Bile duct (tissue), 1 donor: ENCODE results near the genes REPS1 and CITED2.

GRCh38 chr6:138404617-138405377 is 774 bp downstream of the HEBP2 start:
- PRO-cap: bidirectional peak, plus-strand start at chr6:138404846, minus-strand start at chr6:138404834; unidirectional peak, minus-strand start at chr6:138405086

- PRO-cap: no peak
These were observed 2.0 kb downstream of the NHSL1 start for GRCh38 chr6:138497260-138497729.

DNA sequence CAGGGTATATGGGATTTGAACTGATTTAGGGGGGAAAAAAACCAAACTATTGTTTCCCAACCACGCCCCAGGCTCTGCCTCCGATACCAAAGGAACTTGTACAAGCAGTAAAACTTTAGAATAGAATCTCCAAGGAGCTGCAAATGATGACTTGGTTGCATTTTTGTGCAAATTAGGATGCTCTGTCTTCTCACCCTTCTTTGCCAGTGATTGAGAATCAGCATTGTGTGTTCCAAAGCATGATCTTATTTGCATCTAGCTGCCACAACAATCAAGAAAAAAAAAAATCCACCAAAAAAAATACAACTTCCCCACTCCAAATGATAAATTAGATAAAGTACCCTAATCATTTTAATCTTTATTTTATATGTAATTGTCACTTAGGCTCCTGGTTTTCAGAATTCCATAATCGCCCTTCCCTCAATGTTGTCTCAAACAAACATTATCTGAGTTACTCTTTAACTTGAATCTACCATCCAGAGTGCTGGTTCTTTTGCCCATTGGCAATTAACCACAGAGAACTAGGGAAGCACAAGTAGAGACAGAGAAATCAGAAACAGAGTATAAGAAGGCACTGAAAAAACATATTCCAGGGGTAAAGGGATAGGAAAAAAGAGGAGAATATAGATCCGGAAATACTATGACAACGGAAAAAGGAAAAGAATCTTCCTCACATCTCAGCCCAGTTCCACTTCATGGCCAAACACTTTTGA is 669 bp upstream of the NHSL1 start:
- PRO-cap: no peak

- PRO-cap: no peak
These were observed 71.3 kb upstream of the NHSL1 start for GRCh38 chr6:138570537-138570976.

- PRO-cap: bidirectional peak, plus-strand start at chr6:138988387, minus-strand start at chr6:138988282
These were observed at the start of gene REPS1 for GRCh38 chr6:138987426-138988597. TSS of gene REPS1 (minus strand) at chr6:138988253.

- PRO-cap: no peak
These were observed 988 bp upstream of the REPS1 start for GRCh38 chr6:138989032-138989450.

DNA sequence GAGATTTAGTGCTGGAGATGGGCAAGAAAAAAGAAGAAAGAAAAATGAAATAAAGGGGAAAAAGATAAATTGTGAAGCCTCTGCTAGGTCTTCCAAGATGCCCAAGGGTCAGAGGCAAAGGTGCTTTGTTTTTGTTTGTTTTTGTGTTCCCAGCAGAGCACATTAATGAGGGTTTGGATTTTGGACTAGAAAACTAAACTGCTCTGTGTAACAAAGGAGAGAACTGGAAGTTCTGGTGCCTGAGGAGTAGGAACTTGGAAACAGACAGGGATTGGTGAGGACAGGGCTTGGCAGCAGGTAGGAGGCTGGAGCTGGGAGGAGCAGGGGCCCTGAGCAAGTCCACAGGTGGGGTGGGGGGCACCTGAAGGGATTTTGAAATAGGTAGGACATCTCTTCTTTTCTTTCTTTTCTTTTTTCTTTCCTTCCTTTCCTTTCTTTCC is 15.4 kb upstream of the ABRACL start:
- PRO-cap: no peak

- PRO-cap: no peak
These were observed 13.5 kb upstream of the ABRACL start for GRCh38 chr6:139014985-139015535.

- PRO-cap: no peak
These were observed 2.0 kb downstream of the ABRACL start for GRCh38 chr6:139030577-139030991.

GRCh38 chr6:139135555-139136501 is 948 bp downstream of the HECA start:
- PRO-cap: bidirectional peak, plus-strand start at chr6:139135577, minus-strand start at chr6:139135471; bidirectional peak, plus-strand start at chr6:139135818, minus-strand start at chr6:139135762; unidirectional peak, minus-strand start at chr6:139135975; unidirectional peak, minus-strand start at chr6:139136237

- PRO-cap: no peak
These were observed 42.4 kb downstream of the HECA start for GRCh38 chr6:139176917-139178008.

DNA sequence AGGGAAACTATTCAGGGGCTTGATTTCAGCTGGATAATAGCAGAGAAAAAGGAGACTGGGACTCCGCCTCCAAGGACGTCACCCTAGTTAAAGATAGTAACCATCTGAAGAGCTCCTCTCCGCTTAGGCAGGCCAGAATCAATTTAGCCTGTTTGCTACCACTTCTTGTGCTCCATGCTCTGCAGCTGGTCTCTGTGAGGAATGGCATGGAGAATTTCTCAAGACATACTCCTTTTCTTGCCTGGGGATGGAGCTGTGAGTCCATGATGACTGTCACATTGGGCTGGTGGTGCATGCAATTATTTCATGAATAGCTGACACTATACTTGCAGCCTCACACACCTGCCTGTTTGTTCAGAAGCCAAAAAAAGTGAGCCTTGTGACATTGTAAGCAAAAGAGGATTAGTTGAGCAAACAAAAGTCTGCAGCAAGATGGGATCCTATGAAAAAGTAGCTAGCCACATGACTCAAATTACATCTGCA is 61.4 kb downstream of the TXLNB start:
- PRO-cap: no peak

- PRO-cap: no peak
These were observed 52.8 kb downstream of the TXLNB start for GRCh38 chr6:139238781-139239573.

- PRO-cap: no peak
These were observed 3.3 kb downstream of the TXLNB start for GRCh38 chr6:139288435-139288948.

DNA sequence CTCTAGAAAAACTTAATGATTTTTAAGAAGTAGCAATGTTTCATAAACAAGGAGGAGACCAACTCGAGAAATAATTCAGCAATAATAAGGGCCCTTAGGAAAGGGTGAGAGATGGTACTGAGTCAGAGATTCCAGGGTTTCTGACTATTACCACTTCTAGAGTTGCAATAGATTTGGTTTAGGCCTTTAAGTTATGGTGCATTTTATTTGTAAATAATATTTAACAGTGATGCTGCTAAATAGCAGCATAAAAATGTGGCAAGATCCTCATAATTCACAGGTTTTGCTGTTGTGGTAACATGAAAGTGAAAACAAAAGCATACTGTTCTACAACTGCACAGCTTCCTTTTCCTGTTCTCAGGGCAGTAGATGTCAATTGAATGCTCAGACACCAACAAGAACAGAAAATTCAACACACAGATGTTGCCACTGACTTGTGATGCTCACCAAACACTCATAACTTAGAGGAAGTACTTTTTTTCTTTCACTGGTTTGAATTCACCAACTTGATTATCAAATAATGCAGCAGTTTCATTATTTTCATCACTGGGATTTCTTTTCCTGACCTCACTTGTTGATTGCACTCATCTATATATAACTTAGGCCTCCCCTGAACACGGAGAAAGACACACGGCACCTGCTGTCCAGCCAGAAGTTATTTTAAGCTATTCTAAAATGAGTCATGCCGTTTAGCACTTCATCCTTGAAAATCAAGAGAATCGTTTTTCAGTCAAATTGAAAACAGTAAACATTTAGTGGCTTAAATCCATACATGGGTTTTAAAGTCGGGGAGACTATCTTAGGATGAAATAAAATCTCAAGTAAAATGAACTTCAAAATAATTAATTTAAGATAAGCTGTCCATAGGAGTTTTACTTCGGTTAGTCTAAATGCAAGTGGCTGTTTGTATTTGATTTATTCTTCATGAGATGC is 1.0 kb downstream of the TXLNB start:
- PRO-cap: bidirectional peak, plus-strand start at position 365 of the sequence, minus-strand start at position 288 of the sequence

DNA sequence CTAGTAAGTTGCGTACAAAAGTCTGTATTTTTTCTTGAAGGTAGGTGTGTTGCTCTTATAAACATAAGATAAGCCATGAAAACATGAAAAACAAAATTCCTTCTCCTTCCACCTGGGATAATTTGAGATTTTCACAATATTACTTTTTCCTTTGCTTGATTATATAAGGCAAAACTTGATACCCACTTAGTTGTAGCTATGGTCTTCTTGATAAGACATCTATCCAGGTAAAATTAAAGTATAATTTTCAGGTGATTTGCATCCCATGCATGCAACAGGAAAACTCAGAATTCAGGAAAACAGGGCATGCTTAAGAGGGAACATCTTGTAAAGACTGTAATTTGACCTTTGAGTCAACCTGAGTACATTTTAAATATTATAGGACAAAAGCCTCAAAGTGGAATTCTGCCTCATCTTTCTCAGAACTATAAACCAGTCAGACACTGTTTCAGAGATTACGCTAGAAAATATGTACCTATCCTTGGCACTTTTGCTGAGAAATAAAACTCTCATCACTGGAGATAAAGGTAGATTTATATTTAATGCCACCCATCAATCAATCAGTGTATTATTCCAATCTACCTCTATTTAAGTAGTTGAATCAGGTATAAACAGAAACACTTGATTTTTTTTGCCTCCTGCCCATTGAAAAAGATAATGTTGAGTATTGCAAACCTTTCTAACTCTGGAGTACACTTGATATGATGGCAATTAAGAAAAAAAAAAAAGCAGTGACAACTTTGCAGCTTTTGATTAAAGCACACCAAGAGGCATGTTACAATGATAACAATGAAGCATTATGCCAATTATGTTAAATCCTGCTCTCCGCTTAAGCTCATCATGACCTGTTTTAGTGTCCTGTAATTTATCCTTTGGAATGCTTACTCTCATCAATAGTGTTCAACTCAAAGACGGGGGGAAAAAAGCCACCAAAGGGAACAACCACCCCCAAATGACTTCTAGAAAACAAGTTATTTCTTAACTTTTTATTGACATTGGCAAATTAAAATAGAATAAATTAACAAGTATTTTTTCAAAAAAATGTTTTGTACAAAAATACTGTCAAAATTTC is 2.8 kb downstream of the CITED2 start:
- PRO-cap: no peak

DNA sequence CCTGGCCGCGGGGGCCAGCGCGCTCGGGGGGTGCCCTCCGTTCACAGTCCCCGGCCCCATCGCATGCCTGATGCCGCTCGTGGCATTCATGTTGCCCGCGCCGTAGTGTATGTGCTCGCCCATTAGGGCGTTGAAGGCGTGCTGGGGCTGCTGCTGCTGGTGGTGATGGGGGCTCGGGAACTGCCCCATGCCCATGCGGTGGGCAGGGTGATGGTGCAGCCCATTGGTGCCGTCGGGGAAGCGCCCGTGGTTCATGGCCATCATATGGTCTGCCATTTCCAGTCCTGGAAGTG is 833 bp downstream of the CITED2 start:
- PRO-cap: bidirectional peak, plus-strand start at position 42 of the sequence, minus-strand start outside the sequence

GRCh38 chr6:139373962-139374714 is at the start of gene CITED2:
TSS of gene CITED2 (minus strand) at chr6:139374648.
- PRO-cap: bidirectional peak, plus-strand start at chr6:139374137, minus-strand start at chr6:139374143; bidirectional peak, plus-strand start at chr6:139374363, minus-strand start at chr6:139374278; bidirectional peak, plus-strand start at chr6:139374806, minus-strand start at chr6:139374648

DNA sequence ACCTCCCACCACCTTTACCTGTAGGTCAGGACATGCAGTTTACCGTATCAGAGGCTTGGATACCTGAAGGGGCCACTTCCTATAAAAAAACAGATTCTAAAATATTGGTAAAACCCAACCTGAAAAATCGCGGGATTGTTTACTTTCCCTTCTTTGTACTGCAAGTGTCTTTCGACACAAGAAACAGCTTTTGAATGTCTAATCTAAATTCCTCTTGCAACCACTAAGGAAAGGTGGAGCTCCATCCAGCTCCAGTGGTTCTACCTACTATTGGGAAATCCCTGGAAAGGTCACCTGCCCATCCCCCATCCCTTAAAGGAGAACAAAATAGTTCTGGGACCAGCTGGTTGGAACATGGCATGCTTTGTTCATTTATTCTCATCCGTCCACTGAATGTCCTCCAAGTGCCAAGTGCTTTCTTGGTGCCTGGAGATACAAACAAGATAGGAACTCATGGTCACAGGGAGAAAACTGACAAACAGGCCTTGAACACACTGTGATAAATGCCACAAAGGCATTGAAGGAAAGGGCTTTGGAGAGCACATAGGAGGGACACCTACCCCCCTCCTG is 2.1 kb upstream of the CITED2 start:
- PRO-cap: no peak

DNA sequence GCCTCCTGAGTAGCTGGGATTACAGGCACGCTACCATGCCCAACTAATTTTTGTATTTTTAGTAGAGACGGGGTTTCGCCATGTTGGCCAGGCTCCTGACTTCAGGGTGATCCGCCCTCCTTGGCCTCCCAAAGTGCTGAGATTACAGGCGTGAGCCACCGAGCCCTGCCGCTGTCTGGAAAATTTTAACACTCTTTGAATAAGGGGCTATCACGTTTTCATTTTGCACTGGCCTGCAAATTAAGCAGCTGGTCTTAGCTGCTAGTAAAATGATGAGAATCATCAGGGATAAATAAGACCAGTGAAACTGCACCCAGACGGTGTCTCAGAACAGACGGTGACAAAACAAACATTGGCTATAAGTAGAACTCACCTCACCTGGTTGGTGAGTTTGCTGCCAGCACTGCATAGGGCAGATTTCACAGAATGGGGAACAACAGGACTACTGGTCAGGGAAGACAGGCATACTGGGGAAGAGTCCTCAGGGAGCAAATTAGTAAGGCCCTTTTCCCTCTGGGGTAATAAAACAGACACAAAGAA is 175.8 kb upstream of the CITED2 start:
- PRO-cap: no peak